Choroid plexus epithelial cell (primary cell): ENCODE data around the genes NAA20 and INSM1.

- RRBS, result no CpG with 5 or more reads among the region's 9 CpGs
Measured at GRCh38 chr20:18495875-18496519, 1.0 kb downstream of the RBBP9 start.

DNA sequence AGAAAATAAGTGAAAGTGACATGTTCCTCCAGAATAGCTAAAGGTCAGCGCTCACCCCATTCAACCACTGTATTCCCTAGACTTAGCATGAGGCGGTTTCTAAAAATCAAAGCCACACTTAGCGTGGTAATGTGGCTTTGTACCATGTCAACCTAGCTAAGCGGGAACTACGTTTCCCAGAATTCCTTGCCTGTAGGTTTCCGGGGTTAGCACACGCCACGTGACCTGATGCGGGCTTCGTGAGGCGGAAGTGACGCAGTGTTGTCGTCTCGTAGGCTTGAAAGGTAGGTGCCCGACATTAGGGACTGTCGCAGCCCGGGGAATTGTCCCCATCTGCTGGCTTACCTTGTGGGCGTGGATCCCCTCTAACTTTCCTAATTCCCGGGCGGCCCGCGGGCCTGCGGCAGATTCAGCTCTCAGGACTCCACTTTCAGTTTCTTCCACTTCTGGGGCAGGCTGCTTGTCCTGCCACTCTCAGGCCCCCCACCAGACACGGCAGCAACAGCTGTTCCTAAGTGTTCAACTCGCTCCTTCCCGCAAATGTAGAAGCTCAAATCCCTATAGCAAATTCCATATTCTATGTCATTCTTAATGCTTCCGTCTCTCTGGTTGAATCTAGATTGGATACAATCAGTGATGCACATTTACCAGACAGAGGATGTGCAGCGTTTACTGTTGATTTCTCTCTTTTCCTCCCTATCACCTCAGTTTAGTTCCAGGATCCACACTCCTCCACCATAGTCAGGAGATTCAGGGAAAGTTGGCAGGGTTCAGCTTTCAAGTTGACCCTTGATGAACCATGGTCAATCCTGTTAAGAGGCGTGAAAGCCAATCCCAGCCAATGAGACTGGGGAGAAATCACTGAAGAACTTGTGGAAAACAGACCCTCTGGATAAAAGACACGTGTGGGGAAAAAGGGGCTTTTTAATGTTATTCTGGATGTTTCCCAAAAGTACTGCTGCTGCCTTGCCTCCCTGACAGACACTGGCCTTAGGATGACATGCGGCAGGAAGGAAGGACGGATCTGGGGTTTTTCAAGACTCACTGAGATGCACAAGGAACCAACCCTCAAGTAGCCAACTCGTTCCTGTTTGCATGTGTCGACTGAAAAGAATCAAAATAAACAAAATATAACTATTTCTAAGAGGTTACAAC, 19.4 kb upstream of the SCP2D1 start:
- RRBS, result 0% methylated on average over 7 of the region's 34 CpGs

DNA sequence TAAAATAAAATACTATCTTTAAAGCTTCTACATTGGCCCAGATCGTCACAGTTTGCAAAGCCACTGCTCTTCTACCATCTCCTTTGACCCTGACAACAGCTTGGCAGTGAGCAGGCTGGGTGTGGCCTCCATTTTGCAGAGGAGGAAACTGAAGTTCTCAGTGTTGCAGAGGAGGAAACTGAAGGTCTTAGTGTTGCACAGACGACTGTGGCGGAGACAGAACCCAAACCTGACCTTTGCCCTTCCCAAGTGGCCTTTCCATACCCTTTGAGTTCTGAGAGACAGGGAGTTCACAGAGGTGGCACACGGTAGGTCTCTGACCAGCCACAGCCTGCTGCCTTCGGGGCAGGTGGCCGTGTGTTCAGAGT, 113.6 kb upstream of the SLC24A3 start:
- RRBS, result no CpG with 5 or more reads among the region's 6 CpGs

DNA sequence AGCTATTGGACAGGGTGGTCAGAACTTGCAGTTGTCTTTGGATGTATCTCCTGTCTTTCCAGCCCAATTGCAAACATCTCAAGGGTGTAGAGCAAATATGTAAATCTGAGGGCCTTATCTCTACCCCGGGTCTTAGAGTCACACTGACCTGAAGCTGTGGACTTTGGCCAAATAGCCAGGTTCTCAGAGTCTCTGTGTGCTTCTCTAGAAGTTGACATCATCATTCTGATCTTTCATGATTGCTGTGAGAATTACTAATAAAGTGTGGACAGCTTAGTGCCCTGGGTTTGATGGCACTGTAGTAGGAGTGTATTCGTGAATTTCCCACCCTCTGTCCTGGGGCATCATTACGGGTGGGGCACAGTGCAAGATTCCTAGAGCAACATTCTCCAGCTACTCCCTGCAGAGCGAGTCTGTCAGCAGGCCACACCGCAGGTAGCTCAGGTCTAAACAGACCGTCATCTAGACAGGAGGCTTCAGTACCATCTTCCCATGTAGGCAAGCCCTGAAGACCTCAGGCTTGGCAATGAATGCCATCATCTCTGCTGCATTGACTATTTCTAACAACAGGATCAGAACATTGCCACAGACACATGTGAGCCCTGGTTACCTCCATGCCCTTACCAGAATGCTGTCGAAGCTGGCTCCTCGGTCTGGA, 71.2 kb downstream of the SLC24A3 start:
- RRBS, result no CpG with 5 or more reads among the region's 8 CpGs

DNA sequence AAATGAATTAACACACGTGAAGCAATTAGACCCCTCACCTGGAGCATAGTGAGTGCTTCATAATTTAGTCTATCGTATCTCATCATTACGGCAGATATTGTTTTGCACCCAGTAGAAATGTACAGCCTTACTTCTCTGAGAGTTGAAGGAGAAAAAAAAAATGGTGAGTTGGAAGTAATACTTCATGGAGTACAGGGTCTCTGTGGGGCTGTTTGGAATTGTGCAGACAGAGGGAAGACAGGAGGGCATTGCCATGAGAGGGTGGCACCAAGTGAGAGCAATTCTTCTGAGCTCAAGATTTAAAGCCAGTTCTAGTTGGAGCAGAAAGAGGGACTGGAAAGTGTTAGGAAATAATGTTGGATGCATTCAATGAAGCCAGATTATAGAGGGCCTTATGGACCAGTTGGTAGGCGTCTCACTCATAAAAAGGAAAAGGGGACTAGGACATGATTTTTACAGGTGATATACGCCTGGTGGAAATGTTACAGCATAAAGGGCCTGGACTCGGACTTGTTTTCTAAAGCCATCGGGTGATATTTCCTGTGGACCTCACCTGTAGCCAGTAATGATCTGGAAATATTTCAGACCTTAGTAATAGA, 131.1 kb downstream of the SLC24A3 start:
- RRBS, result no CpG with 5 or more reads among the region's 7 CpGs

DNA sequence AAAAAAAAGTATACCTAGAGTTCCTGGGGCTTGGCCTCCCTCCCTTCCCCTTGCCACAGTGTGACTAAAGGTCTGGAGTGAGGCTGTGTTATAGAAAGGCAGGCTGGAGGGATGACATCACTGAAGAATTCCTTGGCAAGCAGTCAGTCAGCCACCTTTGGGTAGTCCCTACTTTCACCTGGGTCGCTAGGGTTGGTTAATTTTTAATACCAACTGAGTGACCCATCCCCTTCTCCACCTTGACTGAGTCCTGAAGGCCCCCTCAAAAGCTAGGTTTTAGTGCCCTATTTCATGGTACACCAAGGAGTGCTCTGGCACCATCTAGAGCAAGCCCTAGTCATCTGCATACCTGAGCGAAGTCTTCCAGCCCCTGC, 44.4 kb downstream of the RIN2 start:
- RRBS, result no CpG with 5 or more reads among the region's 2 CpGs

DNA sequence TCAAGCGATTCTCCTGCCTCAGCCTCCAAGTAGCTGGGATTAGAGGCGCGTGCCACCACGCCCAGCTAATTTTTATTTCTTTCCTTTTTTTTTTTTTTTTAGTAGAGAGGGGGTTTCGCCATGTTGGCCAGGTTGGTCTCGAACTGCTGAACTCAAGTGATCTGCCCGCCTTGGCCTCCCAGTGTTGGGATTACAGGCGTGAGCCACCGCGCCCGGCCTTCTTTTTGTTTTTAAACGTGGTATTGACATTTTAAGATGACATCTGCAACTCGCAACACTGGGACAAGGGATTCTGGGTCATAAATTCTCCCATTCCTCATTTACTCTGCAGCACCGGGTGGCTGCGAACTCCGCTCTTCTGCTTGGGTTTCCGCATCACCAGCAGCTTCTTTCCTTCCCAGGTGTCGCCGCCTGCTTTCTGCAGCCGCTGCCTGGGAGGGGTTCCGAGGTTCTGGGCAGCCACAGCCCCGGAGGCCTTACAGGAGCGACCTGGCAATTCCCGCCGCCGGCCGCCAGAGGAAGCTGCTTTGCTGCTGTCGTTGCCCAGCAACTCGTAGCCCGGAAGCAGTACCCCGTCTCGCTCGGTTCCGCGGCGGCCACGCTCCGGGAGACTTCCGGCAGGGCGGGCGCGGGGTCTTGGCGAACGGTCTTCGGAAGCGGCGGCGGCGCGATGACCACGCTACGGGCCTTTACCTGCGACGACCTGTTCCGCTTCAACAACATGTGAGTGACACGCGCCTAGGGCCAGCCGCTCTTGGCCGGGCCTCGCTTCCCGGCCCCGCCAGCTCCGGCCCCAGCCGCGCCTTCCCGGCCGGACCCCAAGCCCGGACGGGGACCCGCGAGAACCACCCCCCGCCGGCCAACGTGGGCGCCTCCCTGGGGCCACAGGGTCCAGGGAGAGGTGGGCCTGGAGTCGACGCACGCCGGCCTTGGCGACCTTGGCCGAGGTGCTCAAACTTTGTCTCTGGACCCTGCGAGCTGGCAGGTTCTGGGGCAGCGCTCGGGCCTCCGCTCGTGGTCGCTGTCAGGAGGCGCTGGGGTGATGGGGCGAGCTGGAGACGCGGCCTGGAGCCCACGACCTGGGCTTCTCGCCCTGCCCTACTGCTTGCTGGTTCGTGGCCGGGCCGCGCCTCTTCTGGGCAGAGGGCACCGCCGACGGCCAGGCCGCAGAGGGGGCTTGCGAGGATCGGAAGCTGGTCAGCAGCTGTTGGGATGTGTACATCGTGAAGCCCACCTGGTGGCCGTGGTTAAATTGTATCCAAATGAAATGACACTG, at the start of gene NAA20:
Gene NAA20 (plus strand): TSS at position 636 of the 1,276 bp plus-strand sequence.
- RRBS, result 2% methylated on average over 23 of the region's 105 CpGs

DNA sequence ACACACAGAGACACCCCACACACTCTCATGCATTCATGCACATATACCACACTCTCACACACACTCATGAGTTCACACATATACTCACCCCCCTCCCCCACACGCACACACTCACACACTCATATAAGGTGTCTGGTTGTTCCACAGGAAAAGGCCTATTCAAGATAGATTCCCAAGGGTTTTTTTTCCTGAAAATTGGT, 145.1 kb downstream of the CFAP61 start:
- RRBS, result no CpG with 5 or more reads among the region's 1 CpG

DNA sequence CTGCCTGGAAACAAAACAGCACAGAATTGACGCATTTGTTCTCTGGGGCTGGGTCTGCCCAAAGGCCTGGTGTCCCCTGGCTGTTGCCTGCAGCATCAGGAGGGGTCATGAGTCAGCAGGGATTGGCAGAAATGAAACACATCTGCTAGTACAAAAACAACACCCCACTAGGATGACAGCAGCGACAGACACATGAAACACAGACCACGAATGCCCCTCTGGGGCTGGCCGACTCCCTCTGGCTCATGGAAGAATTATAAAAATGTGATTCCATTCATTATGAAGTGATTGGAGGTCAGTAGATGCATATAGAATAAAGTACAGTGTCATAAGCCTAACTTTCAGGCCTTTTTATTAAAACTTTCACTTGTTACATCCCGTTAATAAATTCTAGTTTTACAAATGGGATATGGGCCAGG, 157.5 kb upstream of the INSM1 start:
- RRBS, result no CpG with 5 or more reads among the region's 5 CpGs

DNA sequence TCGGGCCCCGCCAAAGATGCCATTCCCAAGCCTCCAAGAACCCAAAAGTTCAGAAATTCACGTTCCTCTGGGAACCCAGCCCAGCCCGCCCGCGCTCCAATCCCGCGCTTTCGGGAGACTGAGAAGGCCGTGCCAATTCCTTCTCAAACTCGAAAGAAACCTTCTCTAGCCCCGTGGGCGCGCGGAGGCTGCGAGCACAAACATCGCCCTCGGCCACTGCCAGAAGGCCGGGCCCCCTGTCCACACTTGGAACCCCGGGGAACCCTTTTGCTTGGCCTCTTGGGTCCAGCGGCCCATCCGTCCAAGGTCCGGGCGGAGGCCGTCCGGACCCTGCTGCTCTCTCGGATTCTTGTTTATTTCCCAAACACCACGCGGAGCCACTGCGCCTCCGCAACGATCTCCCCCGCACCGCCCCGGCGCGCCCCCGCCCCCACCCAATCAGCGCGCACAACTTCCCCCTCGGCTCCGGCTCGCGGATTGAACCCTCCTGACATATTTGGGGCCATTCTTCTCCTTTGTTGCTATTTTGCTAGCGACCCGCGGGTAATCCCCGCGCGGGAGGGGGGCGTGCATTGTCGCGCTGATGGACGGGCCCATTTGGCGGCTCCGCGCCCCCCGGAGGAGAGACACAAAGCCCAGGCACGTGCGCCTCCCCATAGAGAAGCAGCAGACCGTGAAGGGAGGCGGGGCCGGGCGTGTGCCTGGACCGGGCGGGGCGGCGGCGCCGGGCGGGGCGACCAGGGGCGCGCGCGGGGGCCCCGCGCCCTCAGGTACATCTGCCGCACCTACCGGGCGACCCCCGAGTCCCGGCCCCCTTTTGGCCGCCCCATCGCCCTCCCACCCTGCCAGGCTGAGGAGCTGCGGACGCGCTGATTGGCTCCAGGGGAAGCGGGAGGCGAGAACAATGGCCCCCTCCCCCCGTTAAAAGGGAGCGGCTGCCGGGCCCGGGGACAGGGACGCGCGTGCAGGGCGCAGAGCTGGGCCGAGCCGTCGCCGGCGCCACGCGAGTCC, at the start of gene INSM1:
Gene INSM1 (plus strand): TSS at position 951 of the 1,011 bp plus-strand sequence.
- RRBS, result 3% methylated on average over 45 of the region's 105 CpGs

- RRBS, result no CpG with 5 or more reads among the region's 9 CpGs
Measured at GRCh38 chr20:20494771-20495525, 127.0 kb downstream of the INSM1 start.

DNA sequence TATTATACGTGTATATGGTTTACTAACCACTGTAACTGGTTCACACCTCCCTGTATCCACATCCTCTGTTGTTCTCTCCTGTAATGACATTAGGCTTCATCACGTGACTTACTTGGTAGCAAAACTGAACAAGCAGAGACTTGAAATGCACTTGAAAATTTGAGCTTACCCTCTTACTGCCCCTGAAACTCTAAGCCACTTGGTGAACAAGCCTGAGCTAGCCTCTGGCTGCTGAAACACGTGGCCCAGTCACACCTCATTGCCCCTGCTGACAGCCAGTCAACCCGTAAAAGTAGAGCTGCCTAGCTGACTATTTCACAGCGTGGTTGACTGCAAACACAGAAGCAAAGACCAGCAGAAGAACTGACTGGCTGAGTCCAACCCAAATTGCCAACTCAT, 109.1 kb downstream of the RALGAPA2 start:
- RRBS, result no CpG with 5 or more reads among the region's 5 CpGs

DNA sequence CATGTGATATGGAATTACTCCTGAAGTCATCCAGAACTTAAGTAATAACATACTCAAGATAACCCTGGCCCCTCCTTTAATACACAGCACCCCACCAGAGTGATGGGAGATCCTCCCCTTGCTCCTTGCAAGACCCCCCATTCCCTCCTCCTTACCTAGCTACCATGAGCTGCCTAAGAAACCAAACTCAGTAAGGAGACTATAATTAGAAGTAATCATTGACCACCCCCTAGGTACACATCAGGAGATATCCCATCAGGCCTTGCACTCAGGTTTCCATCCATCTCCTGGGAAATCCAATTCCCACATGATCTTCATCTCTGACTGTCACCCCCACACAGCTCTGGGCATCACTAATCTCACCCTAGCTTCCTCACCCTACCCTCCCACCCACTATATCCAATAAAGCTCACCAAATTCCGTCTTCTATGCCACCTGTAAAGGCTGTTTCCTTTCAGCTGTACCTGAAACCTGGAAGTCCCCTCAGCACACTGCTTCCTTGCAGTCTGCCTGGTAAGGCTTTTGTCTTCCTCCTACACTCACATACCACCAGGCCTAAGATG, 22.2 kb downstream of the RALGAPA2 start:
- RRBS, result no CpG with 5 or more reads among the region's 1 CpG

- RRBS, result 2% methylated on average over 2 of the region's 16 CpGs
Measured at GRCh38 chr20:21302602-21303088, 486 bp upstream of the XRN2 start.

- RRBS, result 1% methylated on average over 11 of the region's 46 CpGs
Measured at GRCh38 chr20:21514621-21515437, 965 bp upstream of the NKX2-2 start.

DNA sequence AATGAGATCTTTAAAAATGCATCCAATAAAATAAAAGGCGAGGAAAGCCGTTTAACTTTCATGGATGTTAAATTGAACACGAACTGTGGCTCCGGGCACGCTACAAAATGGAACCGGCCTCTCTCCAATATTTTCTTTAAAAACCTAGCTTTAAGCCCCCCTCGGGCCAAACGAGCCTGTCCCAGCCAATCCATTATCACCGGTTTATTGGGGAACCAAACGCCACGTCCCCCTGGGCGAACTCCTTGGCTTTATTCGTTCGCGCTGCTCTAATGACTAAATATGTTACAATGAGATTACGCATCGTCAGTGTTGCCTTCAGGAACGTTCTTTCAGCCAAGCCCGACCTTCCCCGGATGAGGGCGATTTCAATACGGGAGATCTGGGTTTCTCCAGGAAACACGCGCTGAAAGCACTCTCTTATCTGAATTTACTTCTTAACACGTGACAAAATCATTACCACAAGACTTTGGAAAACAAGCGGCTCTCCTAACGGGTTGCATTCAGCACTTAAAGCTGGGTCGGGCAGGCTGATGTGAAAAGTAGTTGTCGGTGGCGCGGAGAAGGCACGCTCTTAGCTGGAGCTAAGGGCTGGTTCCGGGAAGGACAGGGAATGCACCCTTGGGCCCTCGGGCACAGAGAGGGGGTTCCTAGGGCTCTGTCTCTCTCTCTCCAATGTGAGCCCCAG, 6.8 kb upstream of the NKX2-2 start:
- RRBS, result 2% methylated on average over 3 of the region's 34 CpGs

- RRBS, result no CpG with 5 or more reads among the region's 7 CpGs
Measured at GRCh38 chr20:22463012-22463581, 121.3 kb downstream of the FOXA2 start.

DNA sequence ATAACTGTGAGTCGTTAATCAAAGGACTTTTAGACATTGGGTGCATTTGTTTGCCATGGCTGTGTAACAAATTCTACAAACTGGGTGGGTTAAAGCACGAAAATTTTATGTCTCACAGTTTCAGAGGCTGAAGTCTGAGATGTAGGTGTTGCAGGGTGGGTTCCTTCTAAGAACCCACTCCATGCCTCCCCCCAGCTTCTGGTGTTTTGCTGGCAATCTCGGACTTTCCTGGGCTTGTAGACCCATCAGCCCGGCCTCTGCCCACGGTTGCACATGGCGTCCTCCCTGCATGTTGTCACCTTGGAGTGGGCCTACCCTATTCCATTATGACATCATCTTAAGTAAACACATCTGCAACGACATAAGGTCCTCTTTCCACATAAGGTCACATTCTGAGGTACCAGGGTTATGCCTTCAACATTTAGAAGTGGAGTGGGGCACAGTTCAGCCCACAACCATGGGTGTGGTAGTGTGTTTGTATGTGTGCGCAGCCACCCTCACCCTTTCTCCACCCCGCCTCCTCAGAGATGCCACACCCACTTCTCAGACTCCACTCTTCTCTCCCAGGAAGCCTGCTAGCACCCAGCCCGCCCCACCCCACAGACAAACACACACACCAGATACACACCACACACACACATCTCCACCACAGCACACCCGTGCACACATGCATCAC, 113.0 kb downstream of the FOXA2 start:
- RRBS, result no CpG with 5 or more reads among the region's 11 CpGs

GRCh38 chr20:22527004-22527448, 57.3 kb downstream of the FOXA2 start:
- RRBS, result no CpG with 5 or more reads among the region's 3 CpGs

- RRBS, result no CpG with 5 or more reads among the region's 11 CpGs
Measured at GRCh38 chr20:22684478-22685160, 100.2 kb upstream of the FOXA2 start.